Neutrophil (primary cell): ENCODE measurements around a stretch of chr2.

DNA sequence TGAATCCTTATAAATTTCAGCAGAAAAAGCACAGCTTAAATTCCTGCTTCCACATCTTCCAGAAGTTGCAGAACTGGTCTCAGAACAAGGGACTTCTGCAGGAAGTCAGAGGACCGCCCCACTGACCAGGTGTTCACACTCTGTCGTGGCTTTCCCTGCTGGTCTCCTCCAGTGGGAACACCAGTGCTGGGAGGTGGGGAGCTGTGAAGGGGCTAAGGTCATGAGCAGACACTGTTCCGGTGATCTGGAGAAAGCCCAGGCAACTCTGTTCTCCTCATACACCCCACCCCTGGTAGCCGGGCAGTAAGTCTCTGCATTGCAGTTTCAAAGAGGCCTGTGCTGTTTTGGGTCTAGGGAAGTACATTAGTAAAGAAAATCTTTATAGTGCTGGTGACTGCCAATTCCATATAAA is 3.4 kb downstream of the FAM110C start:
- PRO-cap, result no peak

DNA sequence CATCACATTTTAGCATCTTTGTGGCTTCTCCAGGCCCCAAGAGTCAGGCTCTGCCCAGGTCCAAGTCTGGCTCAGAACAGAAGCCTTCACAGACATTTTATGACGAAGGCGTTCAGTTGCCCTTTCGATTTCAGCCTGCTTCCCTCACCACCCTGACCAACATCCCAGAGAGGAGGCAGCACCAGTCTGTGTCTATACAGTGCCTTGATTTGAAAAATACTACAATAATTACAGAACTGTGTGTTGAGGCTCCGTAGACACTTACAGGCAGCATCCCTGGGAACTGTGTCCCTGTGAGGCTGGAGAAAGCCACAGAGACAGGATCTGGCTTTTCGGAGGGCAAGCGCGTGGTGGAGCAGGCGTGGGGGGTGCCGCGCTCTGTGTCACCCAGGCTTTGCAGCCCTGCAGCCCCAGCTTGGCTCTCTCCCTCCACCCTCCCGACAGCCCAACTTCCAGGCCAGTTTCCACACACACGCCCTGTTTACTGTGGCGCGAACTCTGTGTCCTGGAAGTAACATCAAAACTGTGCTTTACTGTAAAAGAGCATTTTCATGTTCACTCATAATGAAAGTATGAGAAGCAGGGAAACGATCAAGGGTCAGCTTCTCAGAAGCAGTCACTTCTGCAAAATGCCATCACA is 153.6 kb upstream of the ALKAL2 start:
- PRO-cap, result no peak

DNA sequence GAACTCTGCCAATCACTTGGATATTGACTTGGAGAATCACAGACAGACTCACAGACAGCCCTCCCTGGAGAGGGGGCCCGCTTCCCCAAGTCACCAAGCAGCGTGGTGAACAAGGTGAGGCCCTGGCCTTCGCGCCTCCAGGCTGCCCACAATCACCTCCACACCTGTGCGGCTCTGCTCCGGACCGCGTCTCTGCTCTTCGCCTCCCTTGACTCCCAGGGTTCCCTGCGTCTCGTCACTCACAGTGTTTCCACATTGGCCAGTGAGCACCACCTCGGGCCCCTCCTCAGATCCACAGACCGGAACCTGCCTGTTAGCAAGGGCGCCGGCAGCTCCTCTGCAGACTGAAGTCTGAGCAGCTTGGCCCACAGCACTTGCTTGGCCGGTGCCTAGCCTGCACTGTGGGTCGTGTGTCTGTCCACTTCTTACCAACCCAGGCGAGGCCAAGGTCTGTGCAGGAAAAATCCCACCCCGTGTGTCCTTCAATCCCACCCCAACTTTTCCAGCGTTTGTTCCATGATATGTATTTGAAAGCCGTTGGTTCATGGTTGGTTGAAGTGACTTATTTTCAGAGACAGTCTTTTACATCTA is 155.3 kb upstream of the ALKAL2 start:
- PRO-cap, result no peak

GRCh38 chr2:447088-447762 is 159.3 kb upstream of the ALKAL2 start:
- PRO-cap, result no peak

DNA sequence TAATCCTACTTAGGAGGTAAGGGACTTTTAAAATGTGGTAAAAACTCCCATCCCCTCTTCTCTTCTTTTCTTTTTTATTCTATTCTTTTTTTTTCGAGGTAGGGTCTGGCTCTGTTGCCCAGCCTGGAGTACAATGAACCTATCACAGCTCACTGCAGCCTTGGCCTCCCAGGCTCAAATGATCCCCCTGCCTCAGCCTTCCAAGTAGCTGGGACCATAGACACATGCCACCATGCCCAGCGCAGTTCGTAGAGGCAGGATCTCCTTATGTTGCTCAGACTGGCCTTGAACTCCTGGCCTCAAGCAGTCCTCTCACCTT is 166.1 kb upstream of the ALKAL2 start:
- PRO-cap, result no peak

DNA sequence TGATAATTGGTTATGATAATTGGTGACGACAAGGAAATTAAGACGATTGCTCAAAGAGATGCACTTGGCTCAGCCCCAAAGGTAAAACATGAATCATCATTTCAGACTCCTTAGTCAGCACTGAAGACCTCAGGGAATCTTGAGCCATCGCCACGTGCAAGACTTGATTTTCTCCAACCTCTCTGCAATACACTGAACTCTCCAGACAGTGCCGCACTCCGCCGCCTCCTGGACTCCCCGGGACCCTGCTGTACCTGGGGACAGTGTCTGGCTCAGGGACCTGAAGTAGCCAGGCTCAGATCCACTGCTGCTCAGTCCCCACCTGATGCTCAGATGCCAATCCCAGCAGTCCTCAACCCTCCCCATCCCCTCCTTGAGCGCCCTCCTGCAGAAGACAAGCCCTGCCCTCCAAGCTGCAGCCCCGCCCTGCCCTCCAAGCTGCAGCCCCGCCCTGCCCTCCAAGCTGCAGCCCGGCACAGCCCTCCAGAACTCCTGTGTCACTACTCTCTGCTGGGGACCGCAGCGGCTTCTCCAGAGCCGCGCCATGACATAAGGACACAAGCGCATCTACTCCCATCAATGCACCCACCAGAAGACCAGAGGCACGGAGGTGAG is 1.1 kb downstream of the TMEM18 start:
- PRO-cap, result no peak

GRCh38 chr2:855084-855734 is 95.4 kb upstream of the SNTG2 start:
- PRO-cap, result no peak

DNA sequence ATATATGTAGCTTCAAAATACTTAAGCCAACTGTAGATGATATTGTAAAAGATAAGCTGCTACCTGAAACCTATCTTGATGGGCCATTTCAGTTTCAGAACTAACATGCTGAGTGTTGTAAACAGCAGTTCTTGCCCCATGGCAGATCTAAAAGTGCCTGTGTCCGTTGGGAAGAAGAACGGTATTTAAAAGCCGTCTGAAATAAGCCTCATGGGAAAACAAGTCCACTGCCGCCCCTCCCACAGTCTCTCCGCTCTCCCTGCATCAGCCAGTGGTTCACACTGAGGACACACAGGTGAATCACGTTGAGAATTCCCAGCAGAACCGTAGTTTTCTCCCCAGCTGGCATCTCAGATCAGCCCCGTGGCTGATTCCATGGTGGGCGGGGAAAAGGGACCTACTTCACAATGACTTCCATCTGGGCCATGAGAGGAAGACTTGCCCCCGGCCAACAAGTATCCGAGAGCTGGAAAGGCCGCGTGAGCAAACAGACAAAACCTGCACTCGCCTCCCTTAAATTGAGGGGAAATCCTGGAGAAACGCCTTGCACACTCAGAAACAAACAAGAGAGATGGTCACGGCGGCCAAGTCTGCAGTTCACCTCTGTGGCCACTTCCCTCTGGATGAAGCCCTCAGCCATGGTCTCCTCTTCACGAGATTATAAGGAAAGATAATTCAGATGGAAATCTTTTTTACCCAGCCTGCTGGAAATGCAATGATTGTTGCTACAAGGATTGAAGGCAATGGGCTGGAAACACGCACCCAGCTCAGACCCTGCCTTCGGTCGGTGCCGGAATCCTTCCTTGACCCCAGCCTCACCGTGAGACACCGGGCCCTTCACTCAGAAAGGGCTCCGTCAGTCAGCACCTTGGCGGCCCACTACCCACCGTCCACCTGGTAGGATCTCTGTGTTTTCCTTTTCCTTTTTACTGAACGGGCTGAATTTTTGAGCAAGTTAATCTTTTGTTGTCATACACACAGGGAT is 39.5 kb upstream of the TPO start:
- PRO-cap, result no peak

GRCh38 chr2:1591767-1592446 is 152.4 kb downstream of the PXDN start:
- PRO-cap, result no peak

DNA sequence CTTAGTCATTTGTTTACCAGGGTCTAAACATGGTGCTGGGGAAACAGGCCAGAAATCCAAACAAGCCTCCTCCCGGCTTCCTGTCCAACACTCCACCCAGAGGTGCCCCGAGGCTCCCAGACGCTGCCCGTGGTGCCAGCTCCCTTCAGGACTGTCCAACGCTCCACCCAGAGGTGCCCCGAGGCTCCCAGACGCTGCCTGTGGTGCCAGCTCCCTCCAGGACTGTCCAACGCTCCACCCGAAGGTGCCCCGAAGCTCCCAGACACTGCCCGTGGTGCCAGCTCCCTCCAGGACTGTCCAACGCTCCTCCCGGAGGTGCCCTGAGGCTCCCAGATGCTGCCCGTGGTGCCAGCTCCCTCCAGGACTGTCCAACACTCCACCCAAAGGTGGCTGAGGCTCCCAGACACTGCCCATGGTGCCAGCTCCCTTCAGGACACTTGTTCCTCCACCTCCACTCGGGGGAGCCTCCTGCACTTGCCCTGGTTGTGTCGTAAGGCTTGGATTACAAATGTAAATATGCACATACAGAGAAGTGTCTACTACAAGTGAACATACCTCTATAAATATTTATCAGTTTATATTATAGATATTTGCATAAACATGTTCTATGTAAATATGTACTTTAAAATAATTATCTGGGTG is 143.4 kb downstream of the PXDN start:
- PRO-cap, result no peak

DNA sequence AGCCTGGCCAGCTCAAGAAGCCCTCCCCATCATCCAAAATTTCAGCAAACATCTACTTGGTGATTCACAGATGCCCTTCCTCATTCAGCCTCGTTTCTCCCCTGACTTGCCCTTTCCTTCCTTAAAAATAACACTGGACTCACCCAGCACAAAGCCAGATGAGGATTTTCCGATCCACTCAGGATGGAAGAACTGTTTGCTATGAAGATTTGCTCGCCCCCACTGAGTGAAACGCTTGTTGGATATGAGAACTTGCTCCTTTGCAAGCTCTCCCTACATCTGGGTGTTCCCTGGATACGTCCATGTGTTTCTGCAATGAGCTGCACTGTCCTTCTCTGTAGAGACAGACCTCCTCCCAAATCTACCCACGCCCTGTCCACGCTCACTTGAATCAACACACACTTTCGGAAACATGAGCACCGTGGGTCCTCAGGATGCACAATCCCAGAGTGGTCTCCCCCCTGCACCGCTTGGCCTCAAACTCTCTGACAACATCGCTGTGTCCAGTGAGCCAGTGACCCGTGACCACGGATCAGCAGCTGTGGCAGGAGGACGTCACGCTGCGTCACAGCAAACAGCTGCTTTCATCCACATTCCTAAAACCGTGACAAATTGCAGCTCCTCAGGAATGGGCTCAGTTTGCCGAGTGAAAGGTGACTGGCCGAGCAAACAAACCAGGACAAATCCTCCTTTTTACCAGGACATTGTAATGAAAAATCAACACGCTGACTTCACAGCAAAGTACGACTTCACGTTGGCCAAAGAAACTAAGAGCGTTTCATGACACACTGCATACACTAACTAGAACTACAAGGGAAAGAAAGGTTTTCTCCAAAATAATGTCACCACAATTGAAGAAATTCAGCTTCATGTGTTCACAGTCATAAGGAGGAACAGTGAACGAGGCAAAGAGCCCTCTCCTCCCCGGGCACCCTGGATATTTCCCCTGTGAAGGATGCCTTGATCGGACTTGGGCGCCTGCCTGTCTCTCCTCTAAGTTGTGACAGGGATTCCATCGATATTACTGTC is 57.7 kb downstream of the PXDN start:
- PRO-cap, result no peak

DNA sequence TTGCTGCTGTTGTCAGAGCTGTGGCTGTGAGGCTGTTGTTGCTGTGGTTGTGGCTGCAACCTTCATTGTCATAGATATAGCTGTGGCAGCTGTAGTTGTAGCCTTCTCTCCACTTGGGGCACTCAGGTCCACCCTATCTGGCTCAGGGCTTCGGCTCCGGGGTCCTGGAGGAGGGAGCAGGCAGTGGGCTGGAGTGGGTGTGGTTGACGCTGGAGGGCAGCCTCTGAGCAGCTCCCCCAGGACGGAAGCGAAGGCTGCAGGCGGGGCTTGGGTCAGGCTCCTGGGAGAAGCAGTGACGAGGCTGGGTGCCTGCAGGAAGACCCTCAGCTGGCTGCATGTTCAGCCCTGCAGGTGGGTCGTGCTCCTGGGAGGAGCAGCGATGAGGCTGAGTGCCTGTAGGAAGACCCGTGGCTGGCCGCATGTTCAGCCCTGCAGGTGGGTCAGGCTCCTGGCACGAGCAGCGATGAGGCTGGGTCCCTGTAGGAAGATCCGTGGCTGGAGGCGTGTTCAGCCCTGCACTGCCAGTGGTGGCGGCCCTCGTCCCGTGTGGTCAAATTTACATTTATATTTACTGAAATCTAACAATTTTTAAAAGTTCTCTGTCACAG is 79.1 kb upstream of the PXDN start:
- PRO-cap, result no peak

- PRO-cap, result no peak
Measured at GRCh38 chr2:1960065-1960464, 215.8 kb upstream of the PXDN start.

DNA sequence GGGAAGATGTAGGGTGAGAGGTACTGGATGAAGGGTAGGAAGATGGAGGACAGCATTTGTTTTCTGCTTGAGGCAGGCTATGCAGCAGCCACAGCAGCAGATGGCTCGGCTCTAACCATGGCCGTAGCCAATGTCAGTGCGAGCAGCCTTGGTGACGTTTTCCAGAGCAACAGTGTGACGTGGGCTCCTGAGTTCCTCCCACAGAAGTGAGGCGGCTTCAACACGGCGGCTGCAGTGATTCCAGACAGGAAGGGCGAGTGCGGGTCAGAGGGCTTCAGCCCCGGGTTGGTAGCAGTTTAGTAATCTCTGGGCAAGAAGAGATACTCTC is 133.0 kb upstream of the MYT1L start:
- PRO-cap, result no peak

DNA sequence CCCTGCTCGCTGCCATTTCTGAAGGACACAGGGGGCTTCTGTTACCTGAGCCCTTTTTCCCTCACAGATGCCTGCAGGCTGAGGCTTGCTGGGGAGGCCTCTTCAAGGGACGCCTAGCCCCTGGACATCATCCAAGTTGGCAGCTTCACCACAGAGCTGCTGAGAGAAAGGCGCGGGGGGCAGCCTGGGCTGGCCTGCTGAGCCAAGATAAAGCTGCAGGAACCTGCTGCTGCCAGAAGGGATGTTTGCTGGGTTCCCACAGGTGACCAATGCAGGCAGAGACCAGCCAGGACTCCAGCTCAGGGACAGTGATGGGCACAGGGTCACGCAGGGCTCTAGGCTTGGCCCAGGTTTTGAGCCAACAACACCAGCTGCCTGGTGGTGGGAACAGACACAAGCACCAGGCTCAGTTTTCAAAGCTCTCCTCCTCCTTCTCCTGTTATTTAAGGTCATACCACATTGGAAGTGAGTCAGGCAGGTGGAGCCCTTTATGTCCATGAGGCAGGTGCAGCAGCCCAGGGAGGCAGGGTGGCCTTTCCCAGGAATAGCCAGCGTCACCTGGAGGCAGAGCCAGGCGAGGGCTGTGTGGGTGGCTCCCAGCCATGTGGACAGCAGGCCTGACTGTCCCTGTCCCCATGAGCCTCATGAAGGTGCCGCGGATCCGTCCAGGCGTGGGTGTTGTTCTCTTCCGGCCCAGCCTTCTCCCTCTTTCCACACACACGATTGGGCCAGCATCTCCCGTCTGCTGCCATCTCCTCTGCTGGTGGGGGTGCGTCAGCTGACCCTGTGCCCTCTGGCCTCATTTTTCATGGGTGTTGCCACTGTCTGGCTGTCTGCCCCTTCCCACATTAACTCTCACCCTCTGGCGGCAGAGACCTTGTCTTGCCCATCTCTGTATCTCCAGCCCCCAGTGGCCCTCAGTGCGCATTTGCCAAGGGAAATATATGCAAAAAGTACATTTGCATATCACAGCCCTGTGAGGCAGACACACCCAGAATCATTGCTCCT is 515.6 kb upstream of the MYT1L start:
- PRO-cap, result no peak

GRCh38 chr2:3449630-3450260 is 69.6 kb downstream of the ADI1 start:
- PRO-cap, result no peak

GRCh38 chr2:3470774-3471239 is 48.5 kb downstream of the ADI1 start:
- PRO-cap, result no peak

DNA sequence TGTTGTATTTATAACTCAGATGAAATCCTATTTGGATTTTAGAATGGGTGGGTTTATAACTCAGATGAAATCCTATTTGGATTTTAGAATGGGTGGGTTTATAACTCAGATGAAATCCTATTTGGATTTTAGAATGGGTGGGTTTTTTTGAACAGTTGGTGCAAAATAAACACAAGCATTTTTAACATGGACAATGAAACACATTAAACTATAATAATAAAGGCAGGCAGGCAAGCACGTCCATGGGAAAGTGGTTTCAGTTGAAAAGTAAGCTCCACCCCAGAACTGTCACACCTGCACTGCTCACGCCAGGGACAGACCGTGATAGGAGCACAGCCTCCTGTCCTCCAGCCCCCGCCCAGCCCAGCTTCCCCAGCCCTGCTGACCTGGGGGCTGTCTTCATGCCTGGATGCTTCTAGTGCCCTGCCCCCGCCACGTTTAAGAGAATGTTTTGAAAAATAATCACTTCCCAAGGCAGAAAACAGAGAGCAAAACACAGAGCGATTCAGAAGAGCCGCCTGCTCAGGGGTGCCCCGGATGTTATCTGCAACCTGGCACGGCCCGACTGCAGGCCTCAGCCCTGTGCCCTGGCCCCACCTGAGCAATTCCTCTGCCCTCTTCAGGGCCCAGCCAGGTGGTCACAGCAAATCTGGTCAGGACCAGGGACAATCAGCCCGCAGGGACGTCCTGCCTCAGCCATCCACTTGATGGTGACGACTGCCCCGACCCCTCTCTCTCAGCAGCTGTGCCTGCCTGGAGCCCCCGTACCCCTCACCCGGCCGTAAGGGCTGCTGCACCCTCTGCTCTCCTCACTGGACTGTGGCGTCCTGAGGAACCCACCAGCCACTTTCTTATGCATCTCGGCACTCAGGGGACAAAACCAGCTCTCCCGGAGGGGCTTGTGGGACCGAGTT is 30.5 kb downstream of the ADI1 start:
- PRO-cap, result no peak

DNA sequence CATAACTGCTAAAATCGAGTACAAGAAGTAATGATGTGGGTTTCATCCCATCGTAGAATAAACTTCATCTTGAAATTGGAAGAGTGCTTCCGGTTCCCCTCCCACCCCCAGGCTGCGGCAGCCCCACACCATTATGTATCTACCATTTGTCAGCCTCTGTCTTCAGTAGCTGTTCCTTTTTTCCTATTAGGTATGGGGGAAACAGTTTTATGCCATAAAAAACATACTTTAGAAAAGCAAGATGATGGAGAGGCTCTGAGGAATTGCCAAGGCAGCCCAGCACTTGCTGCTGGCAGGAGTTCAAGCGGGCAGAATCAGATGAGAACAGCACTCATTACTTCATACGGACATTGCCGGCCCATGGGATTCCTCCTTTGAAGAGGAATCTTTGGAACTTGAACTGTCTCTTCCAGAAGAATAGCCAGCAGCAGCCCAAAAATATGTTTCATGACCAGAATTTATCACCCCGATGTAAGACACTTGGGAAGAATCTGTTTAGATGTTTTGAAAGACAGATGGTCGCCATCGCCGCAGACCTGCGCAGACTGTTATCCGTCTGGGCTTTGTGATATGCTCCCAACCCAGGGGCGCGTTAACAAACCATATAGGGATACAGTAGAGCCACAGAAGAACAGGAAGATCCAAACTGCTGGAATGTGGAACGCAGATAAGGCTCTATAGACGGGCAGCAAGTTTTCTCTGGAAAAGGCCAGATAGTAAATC is 3.5 kb upstream of the ADI1 start:
- PRO-cap, result no peak

DNA sequence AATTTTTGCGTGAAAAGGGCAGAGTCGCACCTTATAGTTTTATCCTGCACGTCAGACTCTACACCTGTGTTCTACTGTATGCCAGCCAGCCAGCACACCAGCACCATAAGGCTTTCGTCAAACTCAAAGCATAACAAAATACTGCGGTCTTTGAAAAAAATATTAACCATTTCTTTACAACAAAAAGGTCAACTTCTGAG is 951 bp downstream of the RNASEH1 start:
- PRO-cap, result no peak